Skin of body (tissue), 2 donors: ENCODE data around the gene ZFPM1.

- RAMPAGE, long total RNA = no peak
Measured at GRCh38 chr16:87867094-87867824, 2.0 kb downstream of the SLC7A5 start.

DNA sequence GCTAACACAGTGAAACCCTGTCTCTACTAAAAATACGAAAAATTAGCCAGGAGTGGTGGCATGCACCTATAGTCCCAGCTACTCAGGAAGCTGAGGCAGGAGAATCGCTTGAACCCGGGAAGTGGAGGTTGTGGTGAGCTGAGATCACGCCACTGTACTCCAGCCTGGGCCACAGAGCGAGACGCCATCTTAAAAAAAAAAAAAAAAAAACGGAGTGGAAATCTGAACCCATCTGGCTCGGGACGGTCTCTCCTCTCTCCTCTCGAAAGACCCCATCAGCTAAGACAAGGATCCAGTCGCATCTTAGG, 394 bp downstream of the CA5A start:
- RAMPAGE, long total RNA = no peak

GRCh38 chr16:87953379-87953891, 2.2 kb downstream of the BANP start:
- RAMPAGE, long total RNA = no peak

- RAMPAGE, long total RNA = no peak
Measured at GRCh38 chr16:88026708-88027168, 75.5 kb downstream of the BANP start.

DNA sequence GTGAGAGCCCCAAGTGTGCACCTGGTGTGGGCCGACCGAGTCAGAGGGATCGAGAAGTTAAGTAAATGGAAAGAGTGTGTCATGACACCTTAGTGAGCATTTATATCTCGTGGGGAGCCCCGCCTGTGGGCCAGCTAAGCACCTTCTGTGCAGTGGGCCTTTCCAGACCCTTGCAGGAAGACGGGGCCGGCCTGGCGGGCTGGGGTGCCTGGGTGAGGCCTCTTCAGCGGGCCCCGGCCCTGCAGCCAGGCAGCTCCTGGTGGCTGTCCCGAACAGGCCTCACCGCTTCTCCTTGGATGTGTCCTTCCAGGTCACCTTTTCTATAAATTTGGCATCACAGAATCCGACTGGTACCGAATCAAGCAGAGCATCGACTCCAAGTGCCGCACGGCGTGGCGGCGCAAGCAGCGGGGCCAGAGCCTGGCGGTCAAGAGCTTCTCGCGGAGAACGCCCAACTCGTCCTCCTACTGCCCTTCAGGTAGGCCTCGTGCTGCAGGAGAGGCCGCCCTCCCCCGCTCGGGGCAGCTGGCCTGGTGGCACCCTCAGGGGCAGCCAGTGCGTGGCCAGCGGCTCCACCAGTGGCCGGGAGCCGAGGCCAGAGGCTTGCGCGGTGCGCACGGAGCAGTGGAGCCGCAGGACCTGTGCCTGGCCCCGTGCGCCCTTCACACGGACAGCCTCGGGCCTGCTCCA, 76.1 kb downstream of the BANP start:
- RAMPAGE, long total RNA = no peak

GRCh38 chr16:88223904-88224503, 158.8 kb upstream of the ZNF469 start:
- RAMPAGE, long total RNA = no peak

GRCh38 chr16:88405553-88406174, 22.9 kb downstream of the ZNF469 start:
- RAMPAGE, long total RNA = no peak

GRCh38 chr16:88429614-88430493, 23.2 kb upstream of the ZFPM1 start:
- RAMPAGE, long total RNA = no peak

- RAMPAGE, long total RNA = no peak
Measured at GRCh38 chr16:88452455-88453575, at the start of gene ZFPM1. Gene ZFPM1 (plus strand): TSS chr16:88453280.

GRCh38 chr16:88465728-88466763, 13.0 kb downstream of the ZFPM1 start:
- RAMPAGE, long total RNA = no peak

GRCh38 chr16:88468195-88469369, 15.5 kb downstream of the ZFPM1 start:
- RAMPAGE, long total RNA = no peak

DNA sequence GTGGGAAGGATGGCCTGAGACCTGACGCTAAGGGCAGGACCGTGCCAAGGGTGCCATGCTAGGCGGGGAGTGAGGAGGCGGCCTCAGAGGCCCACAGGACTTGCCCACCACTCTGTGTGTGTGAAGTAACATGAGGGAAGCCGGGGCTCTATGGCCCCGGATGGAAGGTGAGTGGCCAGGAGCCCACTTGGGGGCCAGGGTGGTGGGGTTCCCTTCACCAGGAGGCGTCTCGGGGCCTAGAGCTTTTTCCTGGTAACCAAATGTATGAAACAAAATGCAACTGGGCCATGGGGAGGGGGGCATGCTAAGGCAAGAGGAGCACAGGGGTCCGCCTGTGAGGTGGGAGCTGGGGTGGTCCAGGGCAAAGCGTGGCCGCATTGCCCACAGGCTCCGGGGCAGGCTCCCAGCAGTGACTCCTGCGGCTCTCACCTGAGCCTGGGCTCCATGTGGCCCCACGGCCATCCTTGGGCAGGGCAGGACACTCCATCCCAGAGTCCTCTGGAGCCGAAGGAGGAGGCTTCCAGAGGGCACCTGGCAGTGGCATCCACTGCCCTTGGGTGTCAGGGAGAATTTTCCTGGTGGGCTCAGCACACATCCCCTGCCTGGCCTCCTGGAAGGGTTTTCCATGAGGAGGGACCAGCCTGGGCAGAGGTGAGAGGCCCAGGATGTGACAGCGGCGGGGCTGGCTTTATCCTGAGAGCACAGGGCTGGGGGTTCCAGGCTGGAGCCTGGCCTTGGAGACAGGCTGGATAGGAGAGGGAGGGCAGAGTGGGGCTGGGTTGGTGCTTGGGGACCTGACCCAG, 42.7 kb downstream of the ZFPM1 start:
- RAMPAGE, long total RNA = no peak

GRCh38 chr16:88497406-88498431, 44.6 kb downstream of the ZFPM1 start:
- RAMPAGE, long total RNA = no peak

DNA sequence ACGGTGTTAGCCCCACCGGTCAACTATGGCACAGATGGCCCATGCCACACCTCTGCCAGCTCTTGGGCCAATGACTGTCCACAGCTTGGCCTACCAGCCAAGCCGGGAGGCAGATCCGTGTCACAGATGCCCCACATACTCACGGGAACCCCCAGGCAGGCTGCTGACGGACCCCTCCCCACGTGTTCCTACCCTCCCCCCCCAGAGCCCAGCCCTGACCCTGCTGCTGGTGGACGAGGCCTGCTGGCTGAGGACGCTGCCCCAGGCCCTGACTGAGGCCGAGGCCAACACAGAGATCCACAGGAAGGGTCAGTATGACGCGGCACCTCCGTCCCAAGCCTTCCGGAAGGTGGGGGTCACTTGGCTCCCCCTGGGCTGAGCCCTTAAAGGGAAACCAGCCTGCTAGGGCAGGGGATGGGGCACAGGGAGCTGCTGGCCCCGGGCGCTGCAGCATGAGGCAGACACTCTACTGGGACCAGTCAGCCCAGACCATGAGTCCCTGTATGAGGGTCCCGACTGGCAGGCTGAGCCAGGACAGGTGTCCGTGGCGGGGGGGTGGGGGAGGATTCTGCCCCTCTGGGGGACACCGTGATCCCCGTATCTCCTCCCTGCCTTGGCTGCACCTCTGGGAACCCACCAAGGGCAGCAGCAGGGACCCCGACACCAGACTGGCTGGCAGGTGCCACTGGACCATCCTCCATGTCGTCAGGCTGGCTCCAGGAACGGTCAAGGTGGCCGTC, 43.4 kb upstream of the ZC3H18 start:
- RAMPAGE, long total RNA = no peak

- RAMPAGE, long total RNA = no peak
Measured at GRCh38 chr16:88533328-88534557, 36.5 kb upstream of the ZC3H18 start.

DNA sequence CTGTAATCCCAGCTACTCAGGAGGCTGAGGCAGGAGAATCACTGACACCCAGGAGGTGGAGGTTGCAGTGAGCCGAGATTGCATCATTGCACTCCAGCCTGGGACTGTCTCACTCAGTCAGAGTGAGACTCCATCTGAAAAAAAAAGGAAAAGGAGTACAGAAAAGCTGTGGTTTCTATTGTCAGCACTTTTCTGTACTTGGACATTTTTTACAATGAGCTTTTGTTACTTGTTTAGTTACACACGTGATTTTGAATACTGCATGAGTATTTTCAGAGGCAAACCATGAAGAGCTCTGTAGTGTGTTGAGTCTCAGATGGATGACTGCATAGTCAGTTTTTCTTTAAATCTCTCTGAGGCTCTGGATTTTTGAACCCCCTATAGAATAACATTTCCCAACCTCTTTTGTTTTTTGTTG, 26.3 kb downstream of the ZC3H18 start:
- RAMPAGE, long total RNA = no peak

- RAMPAGE, long total RNA = no peak
Measured at GRCh38 chr16:88649774-88649942, 1.2 kb downstream of the CYBA start.

DNA sequence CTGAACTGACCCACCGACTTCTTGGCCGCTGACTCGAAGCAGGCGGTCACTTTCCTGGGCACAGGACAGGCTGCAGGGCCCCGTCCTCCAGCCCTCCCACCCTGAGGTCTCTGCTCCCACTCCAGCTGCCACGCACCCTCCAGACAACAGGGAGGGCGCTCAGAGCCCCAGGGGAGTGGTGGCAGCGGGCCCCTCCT, 1.0 kb downstream of the CYBA start:
- RAMPAGE, long total RNA = no peak

DNA sequence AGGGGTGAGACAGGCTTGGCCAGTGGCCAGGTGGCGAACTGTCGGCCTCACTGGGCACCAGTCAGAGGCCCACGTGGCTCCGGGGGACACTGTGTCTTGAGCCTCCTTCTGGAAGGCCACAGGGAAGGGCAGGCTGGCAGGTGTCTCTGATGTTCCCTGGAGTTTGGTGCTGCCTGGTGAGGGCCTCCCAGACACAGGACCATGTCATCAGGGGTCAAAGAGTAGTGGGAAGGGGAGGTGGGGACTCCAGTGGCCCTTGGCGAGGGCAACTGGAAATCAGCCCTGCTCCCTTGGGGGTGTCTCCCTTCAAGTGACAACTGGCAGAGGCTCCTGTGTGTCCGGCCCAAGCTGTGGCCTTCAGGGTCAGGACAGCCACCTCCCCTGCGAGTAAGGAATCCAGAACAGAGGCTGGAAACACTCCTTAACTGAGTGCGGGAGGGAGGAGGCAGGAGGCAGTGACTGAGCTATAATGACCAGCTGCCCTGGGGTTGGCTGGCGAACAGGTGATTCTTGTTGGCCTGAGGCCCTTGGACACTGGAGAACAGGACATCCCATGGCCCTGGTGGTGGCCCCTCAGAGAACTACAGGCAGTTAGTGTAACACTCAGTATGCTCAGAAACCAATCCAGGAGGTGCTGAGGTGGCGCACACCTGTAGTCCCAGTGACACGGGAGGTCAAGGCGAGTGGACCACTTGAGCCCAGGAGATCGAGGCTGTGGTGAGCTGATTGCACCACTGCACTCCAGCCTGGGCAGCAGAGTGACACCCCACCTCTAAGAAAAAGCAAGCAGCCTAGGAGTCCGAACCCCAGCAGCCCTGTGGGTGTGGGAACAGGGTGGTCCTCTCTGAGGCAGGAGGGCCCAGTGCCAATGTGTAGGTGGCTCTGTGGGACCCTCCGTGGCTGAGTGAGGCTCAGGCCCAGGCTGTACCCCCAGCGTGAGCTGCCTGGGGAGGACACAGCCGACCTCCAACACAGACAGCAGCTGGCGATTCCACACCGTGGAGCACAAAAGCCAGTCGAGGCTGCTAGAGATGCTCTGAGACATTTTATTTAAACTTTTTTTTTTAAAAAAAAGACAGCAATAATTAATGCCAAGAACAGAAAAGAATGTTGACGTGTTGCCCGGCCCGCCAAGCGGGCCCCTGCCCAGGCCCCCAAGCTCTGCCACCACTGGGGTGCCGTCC, 9.6 kb upstream of the SNAI3 start:
- RAMPAGE, long total RNA = no peak

DNA sequence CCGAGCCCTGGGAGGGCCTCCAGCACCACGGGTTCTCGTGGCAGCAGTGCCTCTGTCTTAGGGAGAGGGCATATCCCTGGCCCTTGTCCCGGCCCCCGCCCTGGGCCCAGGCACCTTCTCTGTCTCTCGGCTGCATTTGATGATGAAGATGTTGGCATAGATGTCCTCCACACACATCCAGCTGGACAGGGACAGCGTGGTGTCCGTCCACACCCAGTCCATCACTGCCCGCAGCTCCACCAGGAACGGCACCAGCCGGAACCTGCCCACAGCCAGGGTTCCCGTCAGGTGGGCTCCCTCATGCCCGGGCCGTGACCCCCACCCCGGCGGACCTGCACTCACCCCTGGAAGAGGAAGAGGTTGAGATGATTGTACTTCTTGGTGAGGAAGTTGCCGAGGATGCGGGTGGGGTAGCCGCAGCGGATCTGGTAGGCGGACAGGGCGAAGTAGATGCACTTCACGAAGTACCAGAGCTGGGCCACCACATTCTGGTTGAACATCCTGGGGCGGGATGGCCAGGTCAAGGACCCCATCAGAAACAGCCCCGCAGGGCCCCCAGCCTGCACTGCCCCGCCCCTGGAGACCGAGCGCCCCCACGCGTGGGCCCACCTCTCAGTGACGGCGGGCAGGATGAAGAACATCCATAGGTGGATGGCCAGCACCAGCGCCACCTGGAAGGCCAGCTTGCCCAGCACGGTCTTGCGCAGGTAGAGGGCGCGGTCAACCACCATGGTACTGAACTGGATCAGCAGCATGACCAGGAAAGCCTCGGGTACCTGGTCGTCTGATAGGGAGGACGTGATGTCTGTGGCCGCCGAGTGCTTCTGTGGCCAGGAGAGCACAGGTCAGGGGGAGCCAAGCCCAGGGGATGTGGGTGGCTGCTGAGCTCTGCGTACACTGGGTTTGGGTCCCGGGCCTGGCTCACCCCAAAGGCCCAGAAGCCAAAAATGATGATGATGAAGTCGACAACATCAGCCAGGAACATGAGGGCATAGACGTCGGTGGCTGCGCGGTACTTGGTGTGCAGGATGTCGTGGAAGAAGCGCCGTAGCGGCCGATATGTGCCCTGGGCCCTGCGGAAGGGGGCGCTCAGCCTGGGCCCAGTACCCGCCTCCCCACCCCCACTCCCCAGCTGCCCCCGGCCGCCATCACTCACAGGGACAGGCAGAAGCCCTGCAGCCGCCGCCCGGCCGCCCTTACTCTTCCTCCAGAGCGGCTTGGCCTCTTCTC, 13.6 kb downstream of the CTU2 start:
- RAMPAGE, long total RNA = no peak